Measurements from ENCODE around the gene RHBDD1.

DNA sequence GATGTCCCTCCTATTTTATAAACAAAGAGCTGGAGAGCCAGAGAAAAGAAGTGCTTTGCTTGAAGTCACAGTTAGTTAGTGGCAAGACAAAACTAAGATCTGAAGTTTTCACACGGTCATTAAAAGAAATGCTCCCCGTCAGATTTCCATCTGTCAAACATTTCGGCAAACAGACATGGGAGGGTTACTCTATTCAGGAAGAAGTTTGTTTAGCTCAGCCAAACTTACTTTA lies 74.1 kb downstream of the IRS1 start:
- PRO-cap, result no peak

- PRO-cap, result no peak
These were observed 73.9 kb downstream of the IRS1 start for GRCh38 chr2:226725811-226725949.

- PRO-cap, result no peak
These were observed 39.9 kb downstream of the IRS1 start for GRCh38 chr2:226759676-226760146.

DNA sequence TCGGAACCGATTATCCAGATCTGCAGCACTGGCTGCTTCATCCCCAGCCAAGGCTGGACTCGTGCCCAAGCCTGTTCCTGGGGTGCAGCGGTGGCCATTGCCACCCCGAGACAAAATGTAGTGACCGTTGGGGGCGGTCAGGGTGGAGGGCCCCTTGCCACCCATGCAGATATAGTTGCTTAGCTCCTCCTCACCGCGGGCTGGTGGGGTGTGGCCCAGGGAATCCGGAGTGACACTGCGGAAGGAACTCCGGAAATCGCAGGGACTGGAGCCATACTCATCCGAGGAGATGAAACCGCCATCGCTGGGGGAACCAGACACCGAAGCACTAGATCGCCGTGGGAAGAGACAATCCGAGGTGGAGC lies 2.5 kb downstream of the IRS1 start:
- PRO-cap, result no peak

DNA sequence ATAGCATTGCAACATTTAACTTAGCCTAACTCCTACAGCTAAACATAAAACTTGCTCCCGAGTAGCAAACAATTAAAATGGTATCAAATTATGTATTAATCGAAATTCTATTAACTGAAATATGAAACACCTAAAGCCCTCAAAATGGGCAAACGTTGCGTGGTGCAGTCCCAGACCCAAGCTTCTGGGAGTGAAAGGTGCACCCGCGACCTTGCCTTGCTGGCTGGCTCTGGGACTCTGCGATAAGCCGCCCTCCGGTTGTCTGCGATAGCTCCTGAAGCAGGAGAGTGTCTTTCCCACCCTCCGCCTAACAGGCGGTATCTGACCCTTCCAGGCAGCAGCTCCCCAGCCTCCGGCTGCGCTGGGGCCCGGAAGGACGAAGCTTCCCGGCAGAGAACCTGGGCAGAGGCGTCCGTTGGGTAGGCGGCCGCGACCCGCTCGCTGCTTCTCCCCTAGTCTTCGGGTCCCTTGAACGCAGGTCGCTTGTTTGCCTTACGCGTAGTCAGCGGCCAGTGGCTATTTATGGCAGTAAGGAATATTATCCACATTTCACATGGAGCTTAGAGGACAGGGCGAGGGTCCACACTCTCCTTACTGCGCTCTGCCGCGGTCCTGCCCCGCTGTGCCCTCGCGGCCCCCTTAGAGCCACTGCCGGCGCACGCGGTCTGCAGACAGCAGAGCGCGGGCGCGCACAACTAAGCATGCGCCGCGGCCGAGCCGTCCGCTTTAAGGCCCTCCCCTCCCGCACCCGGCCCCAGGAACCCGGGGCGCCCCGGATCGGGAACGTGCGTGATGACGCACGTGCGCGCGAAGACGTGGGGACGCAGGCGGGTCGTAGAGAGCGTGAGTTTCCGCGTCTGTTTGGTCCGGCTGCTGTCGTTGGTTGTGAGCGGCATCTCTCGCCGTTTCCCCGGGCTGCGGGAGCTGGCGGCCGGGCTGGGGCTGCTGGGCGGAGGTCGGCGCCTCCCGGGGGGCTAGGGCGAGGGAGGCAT lies at the start of gene RHBDD1:
Gene RHBDD1 (plus strand): TSS at position 810 of the 992 bp plus-strand sequence.
- PRO-cap, result bidirectional peak, plus-strand start at position 864 of the sequence, minus-strand start at position 650 of the sequence

DNA sequence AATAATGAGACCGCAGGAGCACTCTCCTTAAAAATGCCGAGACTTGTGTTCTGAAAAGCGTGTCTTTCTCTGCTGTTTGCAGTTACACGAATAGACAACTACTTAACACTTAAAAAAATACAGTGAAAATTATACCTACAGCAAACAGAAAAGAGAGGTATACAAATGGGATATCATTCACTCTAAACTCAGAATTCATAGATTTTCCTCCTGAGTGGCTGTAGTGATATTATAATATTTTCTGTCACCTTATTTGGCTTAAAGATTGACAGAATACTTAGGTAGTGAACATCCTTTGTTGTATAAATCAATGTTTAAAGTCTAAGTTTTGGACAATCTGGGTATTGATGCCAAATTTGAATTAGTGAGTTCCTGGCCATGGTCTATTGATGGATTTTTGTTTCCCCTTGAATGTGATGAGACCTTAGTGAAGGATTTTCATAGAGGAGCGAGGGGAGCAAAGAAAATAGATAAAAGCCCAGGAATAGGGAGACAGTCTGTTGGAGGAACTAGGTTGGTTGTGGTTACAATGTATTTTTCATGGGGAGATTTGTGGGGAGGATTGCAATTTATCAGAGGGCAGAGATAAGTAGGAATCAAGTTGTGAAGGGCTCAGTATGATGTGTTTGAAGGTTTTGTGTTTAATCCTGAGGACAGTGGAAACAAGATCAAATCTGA lies 108.8 kb downstream of the RHBDD1 start:
- PRO-cap, result no peak

- PRO-cap, result no peak
These were observed 149.2 kb downstream of the RHBDD1 start for GRCh38 chr2:226985035-226985499.

GRCh38 chr2:227064763-227065613 lies 99.0 kb downstream of the COL4A4 start:
- PRO-cap, result no peak

DNA sequence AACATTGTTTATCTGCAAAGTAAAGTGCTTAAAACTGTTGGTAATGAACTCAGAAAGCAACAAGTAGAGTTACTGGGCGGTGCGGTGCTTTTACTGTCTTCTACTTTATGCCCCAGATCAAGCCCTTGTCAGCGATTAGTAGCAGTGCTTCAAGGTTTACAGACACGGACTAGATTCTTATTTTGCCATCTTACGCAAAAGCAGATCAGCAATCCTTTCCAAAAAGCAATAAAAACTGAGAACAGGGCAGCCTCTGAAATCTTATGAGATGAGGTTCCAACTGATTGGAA lies 15.5 kb downstream of the COL4A3 start:
- PRO-cap, result no peak

GRCh38 chr2:227406352-227406686 lies 18.6 kb upstream of the SCYGR1 start:
- PRO-cap, result no peak

GRCh38 chr2:227472661-227473596 lies 973 bp downstream of the AGFG1 start:
- PRO-cap, result no peak

DNA sequence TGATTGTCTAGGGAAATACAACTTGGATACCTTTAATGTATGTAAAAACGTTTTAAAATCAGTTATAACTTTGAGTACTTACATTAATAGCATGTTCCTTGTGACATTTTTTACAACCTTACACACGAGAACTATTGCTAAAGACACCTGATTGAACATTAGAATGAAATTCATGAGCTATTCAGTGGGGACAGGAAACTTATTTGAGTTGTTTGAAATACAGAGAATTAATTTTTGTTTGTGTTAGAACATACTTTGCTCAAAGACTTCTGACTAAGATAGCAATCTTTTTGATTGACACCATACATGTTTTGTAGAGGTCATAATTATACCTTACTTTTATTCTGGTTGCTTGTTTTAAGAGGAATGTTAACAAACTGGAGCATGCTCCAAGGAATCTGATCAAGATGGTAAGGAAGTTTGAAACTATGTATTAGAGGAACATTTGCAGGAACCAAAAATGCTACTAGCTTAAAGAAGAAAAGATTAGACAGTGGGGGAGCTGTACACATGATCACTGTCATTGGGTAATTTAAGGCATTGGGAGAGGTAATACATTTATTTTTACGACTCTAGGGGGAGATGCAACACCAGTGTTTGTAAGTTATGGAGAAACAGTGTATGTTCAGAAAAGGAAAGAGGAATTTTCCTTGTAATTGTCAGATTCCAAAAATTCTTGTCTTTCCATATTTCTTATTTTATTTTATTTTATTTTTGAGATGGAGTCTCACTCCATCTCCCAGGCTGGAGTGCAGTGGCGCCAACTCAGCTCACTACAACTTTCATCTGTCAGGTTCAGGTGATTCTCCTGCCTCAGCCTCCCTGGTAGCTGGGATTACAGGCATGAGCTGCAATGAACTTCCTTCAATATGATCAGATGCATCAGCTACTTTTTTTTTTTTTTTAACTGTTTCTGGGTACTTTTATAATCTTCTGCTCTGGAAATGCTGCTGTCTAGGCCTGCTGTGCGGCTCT lies 8.0 kb downstream of the AGFG1 start:
- PRO-cap, result no peak

- PRO-cap, result no peak
These were observed 38.2 kb upstream of the SCYGR2 start for GRCh38 chr2:227560322-227561120.

DNA sequence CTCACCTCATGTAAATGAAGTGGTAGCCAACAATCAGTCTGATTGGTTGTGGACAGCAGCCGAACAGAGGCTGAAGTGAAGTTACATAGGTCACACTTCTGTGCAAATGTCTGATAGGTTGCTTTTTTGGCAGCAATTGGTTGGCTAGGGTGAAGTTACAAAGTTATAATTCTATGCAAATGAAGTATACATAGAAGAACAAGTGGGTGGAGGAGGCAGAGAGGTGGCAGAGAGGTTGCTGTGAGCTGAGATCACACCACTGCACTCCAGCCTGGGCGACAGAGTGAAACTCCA lies 6.1 kb downstream of the SCYGR8 start:
- PRO-cap, result no peak

DNA sequence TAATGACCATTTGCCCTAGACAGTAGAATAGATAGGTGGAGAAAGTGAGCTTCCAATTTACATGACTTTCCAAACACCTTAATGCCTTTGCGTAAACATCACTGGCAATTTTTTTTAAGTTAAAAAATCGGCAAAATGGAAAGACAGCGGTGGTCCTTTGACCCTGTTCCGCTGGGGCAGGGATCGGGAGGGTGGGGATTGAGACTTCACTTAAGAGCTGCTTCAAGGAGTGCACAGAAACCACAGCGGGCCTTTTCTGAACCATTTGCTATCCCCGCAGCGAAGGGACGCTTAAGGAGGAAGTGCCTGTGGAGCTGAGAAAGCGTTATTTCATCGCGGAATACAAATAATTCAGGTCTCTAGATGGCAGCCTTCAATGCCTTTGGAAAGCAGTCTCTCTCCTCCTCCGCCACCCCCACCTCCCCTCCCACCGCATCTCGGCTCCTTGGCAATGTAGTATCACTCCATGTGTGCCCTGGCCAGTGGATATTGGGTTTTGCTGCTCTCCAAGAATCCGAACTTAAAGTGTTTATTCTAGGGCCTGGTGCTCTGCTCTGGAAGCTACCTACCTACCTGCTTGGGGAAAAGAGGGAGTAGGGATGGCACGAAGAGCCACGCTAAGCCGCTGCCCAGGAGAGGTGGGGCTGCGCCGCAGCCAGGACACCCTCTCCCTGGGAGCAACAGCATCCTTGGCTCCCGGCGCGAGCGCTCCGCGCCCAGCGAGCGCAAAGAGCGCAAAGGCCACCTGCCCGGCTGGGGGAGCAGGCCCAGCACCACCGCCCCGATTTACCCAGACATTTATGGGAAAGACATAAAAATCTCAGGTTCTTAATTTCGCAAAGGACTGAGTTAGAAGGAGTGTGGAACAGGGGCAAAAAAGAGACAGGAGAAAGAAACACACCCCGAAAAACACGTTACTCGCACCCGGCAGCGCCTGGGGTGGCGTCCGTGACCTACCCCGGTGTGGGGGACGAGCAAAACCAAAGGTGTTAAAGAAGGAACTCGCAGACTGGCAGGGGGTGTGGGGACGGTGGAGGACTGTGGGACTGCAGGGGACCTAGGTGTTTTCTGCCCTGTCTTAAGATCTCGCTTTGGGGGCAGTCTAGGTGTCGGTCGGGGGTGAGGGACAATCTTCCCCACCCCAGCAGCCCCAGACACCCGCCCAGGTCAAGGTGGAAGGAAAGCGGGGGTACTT lies 1.1 kb downstream of the SPHKAP start:
- PRO-cap, result no peak

GRCh38 chr2:228313152-228313630 lies 131.7 kb upstream of the SPHKAP start:
- PRO-cap, result no peak

DNA sequence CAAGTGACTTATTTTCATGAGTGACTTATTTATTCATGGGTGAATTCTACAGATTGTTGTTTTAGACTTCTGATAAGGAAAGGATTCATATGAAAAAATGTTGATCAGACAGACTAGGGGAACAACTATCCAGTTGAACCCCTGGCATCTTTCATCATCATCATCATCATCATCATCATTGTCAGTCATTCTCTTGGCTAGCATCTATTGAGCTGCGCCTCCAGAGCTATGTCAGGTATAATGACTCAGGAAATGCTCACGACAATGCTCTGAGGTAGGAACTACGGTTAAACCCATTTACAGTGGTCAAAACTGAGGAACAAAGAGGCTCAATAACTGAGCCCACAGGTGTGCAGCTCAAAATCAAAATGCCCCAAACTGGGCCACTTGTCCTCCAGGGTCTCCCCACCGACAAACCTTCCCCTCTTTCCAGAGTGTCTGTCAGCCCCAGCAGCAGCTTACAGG lies 93.5 kb downstream of the PID1 start:
- PRO-cap, result no peak

DNA sequence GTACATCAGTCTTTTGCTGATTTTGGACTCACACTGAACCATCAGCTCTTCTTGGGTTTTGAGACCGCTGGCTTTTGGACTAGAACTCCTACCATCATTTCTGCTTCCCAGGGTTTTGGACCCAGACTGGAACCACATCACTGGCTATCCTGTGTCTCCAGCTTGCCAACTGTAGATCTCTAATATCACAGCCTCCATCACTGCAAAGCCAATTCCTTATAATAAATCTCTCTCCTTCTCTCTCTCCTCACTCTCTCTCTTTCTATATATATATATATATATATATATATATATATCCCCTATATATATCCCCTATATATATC lies 87.5 kb downstream of the PID1 start:
- PRO-cap, result no peak

DNA sequence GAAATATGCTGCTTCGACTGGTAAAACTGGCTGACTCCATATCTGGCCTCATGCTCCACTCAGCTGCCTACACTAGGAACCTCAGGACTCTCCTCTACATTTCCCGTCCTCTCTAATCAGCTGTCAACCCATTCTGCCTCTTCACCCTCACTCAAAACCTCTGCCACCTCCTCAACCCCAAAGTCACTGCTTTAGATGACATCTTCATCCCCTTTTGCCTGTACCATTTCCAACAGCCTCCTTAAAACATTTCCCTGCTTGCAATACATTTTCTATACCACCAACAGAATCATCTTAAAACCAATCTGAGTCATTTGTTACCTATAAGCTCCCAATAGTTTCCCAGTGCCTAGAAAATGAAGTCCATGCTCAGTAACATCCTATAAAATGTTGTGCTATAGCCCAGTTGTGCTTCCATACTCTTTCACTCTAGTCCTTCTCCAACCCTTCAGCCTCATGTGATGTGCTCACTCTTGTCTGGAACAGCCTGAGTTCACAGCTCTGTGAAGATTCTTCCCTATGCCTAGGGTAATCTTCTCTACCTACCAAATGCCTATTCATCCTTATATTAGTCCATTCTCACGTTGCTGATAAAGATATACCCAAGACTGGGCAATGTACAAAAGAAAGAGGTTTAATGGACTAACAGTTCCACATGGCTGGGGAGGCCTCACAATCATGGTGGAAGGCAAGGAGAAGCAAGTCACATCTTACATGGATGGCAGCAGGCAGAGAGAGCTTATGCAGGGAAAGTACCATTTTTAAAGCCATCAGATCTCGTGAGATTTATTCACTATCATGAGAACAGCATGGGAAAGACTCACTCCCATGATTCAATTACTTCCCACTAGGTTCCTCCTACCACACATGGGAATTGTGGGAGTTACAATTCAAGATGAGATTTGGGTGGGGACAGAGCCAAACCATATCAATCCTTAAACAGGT lies 28.4 kb downstream of the PID1 start:
- PRO-cap, result no peak

DNA sequence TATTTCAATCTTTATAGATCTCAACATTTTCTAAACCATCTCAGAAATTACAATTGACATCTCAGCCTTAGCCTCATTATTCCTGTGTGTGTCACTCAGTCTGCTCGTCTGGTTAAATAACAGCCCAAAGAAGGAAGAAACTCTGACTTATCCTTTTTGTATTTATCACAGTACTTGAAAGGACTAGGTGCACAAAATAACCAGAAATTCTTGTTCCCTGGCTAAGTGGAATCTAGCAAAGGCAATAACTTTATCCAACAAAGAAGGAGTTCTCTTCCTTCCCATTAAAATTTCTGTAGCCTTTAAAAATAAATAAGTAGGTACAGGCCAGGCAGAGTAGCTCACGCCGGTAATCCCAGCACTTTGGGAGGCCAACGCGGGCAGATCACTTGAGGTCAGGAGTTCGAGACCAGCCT lies 139.9 kb upstream of the PID1 start:
- PRO-cap, result no peak

Data from natural killer cell (primary cell).